Vermiform appendix (tissue), 1 donor: ENCODE measurements around a stretch of chr9.

DNA sequence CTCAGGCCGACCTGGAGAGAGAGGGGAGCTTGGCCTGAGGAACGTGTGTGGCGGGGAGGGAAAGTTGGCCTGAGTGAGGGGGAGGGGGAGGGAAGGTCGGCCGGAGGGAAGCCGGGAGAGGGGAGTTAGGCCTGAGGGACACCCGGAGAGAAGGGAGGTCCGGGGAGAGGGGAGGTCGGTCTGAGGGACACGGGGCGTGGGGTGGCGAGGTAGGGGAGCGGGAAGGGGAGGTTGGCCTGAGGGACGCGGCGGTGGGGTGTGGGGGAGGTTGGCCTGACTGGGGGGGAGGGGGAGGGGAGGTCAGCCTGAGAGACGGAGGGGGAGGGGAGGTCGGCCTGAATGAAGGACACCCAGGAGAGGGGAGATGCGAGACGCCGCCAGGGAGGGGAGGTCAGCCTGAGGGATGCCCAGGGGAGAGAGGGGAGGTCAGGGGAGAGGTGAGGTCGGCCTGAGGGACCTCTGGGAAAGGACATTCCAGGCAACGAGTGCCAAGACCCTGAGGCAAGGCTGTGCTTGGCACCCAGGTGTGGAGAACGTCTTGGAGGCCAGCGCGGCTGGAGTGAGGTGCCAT is 82.6 kb downstream of the CACNA1B start:
- PRO-cap = unidirectional peak, plus-strand start at position 204 of the sequence

- PRO-cap = no peak
Observed at GRCh38 chr9:138149937-138150913, 272.6 kb downstream of the CACNA1B start.